Parietal lobe (tissue), 2 donors: ENCODE measurements around the genes ECEL1, SNORC and NGEF.

DNA sequence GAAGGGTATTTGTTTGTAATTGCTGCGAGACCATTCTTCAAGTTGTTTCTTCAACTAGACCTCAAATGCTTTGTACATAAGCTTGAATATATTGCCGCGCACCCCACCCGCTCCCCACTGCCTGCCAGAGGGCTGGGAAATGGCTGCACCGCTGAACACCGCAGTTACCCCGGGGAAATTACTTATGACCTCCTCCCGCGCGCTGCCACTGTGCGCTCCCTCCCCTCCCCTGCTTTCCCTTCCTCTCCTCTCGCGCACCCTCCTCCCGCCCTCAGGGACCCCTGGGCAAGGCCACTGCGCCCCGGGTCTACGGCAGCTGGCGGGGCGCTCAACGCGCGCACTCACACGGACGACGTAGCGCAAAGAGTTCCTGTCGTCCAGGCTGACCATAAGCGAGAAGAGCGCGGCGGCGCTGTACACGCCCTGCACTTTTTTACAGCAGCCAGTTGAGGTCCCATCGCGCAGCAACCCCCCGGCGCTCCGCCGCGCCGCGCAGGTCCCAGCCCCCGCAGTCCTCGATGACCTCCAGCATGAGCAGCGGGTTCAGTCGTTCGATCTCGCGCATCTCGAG lies 7.9 kb downstream of the ALPP start:
- RAMPAGE, long total RNA: no peak

DNA sequence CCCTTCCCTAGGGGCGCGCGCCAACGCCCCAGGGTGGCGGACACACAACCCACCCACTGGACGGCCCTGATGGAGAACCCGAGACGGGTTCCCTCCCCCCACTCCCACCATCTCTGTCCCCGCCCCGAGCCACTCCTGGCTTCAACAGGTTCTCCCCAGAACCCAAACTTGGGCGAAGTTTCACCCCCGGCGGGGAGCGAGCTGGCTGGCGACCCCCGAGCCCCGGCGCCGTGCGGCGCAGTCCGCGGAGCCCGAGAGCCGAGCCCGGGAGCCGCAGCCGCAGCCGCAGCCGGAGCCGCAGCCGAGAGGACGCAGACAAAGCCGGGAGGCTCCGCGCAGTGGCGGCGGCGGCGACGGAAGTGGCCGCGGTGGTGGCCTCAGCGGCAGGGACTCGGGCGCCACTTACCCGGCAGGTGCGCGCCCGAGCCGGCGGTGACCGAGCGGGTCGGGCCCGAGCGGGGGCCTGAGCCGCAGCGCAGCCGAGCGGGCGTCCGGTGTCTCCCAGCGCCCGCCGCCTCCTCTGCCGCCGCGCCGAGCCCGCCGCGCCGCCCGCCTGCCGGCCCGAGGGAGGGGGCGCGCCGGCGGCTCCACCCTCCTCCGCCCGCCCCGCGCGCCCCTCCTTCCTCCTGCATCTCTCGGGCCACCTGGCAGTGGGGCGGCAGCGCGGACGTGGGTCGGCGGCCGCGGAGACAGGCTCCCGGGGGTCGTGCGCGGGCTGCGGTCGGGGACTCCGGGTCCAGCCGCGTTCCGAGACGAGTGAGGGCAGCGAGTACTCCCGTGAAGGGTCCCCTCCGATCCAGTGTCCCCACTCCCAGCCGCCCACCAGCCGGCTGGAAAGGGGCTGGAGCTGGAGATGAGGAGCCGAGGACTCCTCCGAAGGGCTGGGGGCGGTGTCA lies at the start of gene ECEL1:
Gene ECEL1 (minus strand): TSS at position 522 of the 896 bp plus-strand sequence.
- RAMPAGE, long total RNA: no peak

DNA sequence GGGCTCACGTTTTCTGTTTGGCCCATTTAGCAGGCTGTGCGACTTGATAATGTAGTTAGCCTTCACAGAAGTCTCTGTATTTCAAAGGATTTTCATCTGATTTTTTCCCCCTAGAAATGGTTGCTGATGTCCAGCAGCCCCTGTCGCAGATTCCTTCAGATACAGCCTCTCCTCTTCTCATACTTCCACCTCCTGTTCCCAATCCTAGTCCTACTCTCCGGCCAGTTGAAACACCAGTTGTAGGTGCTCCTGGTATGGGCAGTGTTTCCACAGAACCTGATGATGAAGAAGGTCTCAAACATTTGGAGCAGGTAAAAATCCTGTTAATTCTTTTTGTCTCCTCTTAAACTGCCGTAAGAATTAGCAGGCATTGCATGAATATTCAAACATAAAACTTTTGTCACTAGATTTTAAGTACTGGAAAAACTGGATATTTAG lies 18.3 kb upstream of the KCNJ13 start:
- RAMPAGE, long total RNA: no peak

DNA sequence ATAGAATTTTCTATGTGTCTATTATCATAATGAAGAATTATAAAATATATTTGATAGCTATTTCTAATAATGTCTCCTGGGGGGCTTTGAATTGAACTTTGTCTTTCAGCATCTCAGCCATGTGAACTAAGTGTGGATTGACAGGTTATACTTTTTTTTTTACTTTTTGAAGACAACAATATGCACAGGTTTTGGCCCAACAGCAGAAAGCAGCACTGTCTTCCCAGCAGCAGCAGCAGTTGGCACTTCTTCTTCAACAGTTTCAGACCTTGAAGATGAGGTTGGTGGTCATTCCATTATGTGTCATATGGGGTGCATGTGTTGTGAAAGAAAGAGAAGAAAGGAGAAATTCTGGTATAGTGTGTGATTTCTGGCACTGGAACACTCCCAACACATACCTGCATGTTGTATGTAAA lies 34.7 kb upstream of the KCNJ13 start:
- RAMPAGE, long total RNA: no peak

DNA sequence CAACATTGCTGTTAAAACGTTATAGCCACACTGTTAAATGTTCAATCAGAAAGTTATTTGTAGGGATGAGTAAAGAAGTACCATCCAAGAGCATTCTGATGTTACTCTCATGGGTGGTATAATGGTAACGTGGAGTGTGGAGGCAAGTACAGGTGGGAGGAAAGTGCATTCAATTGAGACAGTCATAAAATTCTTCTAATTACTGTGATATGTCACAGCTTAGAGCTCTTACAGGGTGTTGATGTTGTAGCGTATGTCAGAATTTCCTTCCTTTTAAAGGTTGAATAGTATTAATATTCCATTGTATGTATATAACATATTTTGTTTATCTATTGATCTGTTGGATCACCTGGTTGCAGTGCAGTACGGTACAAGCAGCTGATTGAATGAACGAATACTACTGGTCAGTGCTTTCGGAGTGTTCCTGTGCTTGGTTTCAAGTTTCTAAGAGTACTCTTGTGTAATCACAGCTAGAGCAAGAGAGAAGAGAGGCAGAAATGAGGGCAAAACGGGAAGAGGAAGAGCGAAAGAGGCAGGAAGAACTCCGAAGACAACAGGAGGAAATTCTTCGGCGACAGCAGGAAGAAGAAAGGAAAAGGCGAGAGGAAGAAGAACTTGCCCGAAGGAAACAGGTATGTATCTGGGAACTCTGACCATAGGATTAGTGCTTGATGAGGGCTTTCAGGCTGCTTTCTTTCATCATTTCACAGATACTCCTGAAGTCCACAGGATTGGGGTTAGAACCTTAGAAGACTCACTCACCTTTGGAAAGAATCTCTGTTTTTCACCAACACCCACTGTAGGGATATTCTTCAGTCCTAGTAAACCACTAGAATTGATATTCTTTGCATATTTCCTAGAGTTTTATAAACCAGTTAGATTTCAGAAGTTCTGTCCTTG lies 40.3 kb upstream of the KCNJ13 start:
- RAMPAGE, long total RNA: no peak

DNA sequence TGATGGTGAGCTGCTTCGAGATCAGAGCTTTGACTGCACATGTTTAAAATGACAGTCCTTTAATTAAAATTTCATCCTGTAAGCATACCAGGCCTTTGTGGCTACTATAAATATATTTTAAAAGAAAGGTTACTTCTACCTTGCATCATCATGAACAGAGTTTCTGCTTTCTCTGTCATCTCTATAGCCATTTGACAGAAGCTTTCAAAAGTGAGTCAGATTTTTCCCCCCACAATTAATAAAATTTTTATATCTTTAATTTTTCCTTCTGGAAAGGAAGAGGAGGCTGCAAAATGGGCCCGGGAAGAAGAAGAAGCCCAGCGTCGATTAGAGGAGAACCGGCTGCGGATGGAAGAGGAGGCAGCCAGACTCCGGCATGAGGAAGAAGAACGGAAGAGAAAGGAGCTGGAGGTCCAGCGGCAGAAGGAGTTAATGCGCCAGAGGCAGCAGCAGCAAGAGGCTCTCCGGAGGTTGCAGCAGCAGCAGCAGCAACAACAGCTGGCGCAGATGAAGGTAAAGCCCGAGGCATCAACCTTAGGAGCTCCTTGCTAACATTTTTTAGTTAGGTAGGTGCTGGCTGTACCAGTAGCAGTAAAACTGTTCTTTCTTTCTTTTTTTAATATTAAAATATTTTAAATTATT lies 37.4 kb upstream of the SNORC start:
- RAMPAGE, long total RNA: no peak

- RAMPAGE, long total RNA: no peak
Observed at GRCh38 chr2:232869980-232870560, at the start of gene SNORC. SNORC (plus strand) TSS chr2:232870264.

- RAMPAGE, long total RNA: no peak
Observed at GRCh38 chr2:232872046-232872738, 2.1 kb downstream of the SNORC start.

GRCh38 chr2:232874040-232874766 lies 4.1 kb downstream of the SNORC start:
- RAMPAGE, long total RNA: no peak

DNA sequence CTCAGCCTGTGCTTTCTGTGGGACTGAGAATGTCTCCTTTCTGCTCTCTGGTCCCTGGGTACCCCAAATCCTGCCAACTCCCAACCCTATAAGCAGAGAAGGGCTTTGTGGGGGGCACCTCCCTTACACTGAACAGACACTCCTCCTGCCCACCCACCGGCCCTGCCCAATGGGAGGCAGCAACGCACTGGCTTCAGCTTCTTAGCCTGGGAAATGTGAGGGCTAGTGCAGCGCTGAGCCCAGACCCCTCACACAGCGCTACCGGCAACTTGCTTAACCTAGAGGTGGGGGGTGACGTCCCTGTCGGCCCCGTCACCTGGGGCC lies 5.5 kb downstream of the SNORC start:
- RAMPAGE, long total RNA: no peak

- RAMPAGE, long total RNA: no peak
Observed at GRCh38 chr2:233013029-233013465, at the start of gene NGEF. NGEF (minus strand) TSS chr2:233013256.

DNA sequence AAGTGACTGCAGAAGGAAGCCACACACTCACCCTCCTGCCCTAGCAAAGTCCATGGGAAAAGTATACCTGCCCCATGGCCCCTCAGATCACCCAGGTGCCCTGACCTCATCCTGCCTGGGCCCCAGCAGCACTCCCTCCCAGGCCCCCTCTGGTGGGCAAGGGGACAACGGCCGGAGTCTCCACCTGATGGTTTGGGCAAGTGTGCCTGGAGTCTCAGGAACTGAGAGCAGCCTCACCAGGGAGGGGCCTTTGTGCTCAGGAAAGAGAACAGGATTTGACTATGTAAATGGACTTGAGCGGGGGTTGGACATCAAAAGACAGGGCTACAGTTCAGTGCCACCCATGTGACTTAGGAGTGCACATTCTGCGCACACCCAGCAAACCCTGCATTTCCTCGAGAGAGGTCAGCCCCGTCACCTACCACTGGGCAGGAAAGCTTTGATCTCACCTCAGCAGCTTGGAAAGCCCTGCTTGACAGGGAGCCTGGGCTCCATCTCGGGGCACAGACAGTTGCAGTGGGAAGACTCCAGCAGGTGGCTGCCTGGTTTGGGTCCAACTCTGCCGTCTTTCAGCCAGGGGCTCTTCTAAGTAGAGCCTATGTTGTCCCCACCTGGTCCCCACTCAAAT lies 3.2 kb downstream of the INPP5D start:
- RAMPAGE, long total RNA: no peak

- RAMPAGE, long total RNA: no peak
Observed at GRCh38 chr2:233082198-233082539, 22.0 kb downstream of the INPP5D start.

DNA sequence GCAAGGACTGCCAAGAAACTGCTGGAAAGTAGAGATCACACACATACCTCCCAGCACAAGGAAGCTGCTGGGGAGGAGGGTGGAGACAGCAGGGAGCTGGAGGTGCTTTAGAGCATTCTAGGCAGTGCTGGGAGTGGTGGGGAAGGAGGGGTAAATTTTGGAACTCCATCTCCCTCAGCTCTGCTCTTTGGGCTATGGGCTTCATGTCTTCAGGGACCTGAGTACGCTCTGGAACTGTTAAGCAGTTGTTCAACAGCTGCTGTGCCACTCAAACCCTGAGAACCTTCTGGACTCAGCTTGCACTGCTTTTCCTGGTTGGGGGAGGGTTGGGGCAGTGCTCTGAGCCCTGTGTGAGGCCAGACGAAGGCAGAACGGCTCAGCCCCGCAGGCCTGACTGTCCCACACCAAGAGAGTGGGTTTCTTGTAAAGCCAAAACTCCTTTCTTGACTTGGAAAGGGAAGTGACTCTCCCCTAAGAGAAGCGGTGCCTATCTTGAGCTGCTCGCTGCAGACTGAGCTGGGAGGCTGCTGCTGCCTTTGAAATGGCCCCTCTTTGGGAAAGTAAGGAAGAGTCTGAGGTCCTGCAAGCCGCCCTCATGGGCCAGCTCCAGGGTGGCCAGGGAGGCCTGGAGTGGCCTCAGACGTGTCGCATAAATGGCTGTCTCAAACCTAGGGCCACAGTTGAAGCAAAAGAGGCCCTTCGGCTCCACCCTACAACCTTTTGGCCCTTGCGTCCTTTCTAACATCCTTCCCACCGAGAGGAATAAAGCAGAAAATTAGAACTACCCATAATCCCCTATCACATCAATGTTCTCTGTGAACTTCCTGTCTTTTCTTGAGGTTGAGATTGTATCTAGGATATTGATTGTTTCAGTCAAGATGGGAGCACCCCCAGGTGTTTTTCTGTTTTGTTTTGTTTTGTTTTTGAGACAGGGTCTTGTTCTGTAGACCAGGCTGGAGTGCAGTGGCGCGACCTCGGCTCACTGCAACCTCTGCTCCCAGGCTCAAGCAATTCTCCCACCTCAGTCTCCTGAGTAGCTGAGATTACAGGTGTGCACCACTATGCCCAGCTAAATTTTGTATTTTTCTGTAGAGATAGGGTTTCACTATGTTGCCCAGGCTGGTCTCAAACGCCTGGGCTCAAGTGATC lies 23.4 kb downstream of the INPP5D start:
- RAMPAGE, long total RNA: no peak

DNA sequence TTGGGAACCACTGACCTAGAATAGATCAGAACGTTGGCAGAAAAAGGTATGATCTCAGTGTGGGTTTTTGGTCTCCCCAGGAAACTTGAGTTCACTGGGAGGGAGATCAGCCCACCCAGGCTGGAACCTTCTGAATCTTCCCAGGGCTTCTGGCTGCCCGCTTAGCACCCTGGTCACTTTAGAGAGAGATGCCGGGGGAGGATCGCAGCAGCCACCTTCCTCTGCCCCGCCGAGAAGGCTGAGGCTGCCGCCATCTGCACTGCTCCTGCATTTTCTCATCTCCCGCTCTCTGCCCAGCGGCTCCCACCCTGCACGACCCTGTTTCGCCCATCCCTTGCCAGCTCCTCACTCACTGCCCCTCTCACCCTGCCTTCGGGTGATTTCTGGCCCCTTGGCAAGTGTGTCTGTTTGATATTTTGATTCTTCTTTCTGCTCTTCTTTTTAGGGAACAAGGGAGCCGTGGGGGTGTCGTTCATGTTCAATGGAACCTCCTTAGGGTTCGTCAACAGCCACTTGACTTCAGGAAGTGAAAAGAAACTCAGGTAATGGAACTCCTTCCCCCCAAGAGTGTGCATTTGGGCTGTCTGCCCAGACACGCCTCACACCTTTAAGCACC lies 82.5 kb upstream of the ATG16L1 start:
- RAMPAGE, long total RNA: no peak

- RAMPAGE, long total RNA: no peak
Observed at GRCh38 chr2:233171579-233172293, 79.7 kb upstream of the ATG16L1 start.

DNA sequence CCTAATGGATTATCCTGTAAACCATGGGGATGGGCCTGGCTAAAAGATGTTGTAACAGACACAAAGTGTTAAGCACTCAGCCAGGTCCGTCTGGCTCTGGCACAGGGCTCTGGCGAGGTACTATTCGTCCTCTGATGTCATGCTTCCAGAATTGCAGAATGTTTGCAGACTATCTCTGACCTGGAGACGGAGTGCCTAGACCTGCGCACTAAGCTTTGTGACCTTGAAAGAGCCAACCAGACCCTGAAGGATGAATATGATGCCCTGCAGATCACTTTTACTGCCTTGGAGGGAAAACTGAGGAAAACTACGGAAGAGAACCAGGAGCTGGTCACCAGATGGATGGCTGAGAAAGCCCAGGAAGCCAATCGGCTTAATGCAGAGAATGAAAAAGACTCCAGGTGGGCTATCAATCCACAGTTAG lies 13.3 kb downstream of the ATG16L1 start:
- RAMPAGE, long total RNA: no peak

DNA sequence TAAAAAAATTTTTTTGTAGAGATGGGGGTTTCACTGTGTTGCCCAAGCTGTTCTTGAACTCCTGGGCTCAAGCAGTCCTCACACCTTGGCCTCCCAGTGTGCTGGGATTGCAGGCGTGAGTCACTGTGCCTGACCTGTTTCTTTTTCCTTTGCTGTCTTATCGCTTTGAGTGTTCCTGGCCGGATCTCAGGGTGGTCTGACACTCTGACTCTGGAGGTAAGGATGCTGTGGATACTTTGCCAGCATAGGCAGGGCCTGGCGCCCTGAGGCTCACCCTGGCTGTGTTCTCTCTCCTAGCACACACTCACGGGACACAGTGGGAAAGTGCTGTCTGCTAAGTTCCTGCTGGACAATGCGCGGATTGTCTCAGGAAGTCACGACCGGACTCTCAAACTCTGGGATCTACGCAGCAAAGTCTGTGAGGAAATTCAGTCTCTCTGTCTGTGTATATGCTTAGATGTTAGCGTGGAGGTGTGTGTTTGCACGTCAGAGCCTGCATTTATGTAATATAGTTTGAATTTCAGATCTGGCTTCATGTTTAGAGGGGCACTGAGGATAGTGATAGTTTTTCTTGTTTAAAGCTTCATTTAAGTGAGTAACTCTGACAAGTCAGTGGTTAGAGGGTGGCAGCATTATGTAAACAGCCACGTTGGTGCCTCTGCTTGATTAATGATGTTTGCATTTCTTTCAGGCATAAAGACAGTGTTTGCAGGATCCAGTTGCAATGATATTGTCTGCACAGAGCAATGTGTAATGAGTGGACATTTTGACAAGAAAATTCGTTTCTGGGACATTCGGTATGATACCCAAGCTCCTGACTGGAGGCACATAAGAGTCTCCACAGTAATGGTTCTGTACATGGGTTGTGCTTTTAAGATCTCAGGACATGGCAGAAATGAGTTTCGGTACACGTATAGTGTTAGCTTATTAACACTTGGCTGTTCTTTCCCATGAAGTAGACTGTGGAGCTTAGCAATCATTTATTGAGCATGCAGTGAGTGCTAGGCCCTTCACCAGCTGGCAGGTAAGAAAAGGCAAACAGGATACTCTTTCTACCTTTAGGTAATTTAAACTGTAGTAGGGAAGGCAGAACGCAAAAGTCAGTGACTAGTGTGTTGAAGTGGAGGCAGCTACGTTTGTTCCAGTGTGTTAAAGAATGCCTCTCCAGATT lies 17.7 kb upstream of the SAG start:
- RAMPAGE, long total RNA: no peak

- RAMPAGE, long total RNA: no peak
Observed at GRCh38 chr2:233387244-233388067, 33.2 kb downstream of the DGKD start.

DNA sequence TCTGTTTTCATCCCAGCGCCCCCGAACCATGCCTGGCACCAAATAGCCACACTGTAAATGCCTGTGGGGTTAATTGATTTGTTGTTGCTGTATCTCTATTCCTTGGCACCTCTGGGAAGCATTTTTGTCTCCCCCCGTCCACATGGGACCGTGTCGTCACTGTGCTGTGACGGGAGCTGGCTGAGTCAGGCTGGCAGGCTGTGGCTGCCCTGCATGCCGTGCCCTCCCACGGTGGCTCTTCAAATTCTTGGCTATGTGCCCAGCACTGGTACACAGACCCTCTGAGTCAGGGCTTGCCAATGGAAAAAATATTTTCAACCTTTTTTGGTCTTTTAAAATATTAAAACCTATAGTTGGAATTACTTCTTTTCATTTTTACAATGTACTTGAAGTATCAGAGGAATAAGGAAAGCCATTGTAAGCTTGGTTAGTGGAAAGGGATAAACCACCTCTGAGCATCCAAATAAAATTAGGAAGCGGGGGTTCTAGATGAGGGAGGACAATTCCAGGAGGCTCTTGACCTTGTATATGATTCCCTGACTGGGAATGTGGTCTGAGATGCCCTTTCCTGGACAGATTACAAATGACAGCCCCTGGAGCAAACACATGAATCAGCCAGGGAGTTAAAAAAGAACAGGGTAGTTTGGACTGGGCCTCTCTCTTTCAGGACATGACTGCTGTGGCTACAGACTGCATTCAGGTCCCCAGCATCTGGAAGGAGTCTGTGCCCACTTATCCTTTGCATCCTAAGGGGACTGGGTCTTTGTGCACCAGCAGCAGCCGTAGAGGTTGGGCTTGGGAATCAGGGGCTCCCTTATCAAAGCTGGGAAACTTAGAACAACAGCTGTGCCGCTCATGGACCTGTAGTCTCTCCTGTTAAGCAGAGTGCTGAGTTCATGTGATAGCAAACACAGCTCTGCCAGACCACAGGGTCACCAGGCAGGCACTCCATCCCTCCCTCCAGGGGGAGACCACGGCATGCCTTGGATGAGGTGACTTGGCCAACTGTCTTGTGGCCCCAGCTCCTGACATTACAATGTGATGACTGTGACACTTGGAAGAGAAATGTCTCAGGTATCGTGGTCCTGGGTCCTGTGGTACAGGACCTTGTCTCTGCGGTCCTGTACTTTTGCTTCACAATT lies 59.6 kb downstream of the DGKD start:
- RAMPAGE, long total RNA: no peak